CD14-positive monocyte (primary cell): ENCODE data around the gene TMEM196.

- CAGE, long polyA plus RNA = no peak
Observed at GRCh38 chr7:17085319-17085682, 203.5 kb upstream of the AGR3 start.

GRCh38 chr7:17320562-17321153 lies 22.2 kb downstream of the AHR start:
- CAGE, long polyA plus RNA = no peak

DNA sequence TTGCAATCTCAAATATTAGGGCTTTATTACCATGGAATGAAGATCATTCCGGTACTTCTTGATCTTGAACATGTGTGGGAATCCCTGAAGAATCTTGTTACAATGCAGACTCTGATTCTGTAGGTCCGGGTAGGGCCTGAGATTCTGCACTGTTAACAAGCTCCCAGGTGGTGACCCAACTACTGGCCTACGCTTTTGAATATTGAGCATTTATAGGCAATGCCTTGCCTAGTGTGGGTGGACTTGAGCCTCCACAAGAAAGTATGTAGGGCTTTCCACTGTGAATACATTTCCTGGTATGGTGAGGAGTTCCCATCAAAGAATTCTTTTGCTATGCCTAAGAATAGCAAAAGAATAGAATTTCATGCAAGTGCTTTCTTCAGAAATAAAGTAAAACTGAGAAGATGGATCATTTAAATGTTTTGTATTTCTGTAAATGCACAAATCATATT lies 71.2 kb downstream of the AHR start:
- CAGE, long polyA plus RNA = no peak

- CAGE, long polyA plus RNA = no peak
Observed at GRCh38 chr7:17941201-17941690, 952 bp upstream of the SNX13 start.

DNA sequence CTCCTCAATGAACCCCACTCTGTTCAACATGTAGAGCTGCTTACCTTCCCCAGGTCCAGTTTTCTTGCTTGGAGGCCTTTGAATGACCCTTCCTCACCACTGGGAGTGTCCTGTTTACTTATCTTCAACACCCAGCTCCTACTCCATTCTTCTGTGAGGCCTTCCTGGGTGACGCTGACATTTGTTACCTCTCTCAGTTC lies 149.7 kb upstream of the PRPS1L1 start:
- CAGE, long polyA plus RNA = no peak

GRCh38 chr7:19772270-19772784 lies 1.1 kb downstream of the TMEM196 start:
- CAGE, long polyA plus RNA = no peak

- CAGE, long polyA plus RNA = no peak
Observed at GRCh38 chr7:19772785-19774060, at the start of gene TMEM196. TMEM196 (minus strand) TSS chr7:19773617.

GRCh38 chr7:20129842-20130500 lies 87.2 kb downstream of the MACC1 start:
- CAGE, long polyA plus RNA = no peak

- CAGE, long polyA plus RNA = no peak
Observed at GRCh38 chr7:20344333-20345113, 13.8 kb downstream of the ITGB8 start.

- CAGE, long polyA plus RNA = no peak
Observed at GRCh38 chr7:21604809-21605422, 62.1 kb downstream of the DNAH11 start.

- CAGE, long polyA plus RNA = no peak
Observed at GRCh38 chr7:22090263-22090770, 144.6 kb upstream of the CDCA7L start.

GRCh38 chr7:22120500-22121670 lies 175.2 kb upstream of the CDCA7L start:
- CAGE, long polyA plus RNA = no peak

- CAGE, long polyA plus RNA = no peak
Observed at GRCh38 chr7:22124996-22125817, 179.5 kb upstream of the CDCA7L start.

- CAGE, long polyA plus RNA = no peak
Observed at GRCh38 chr7:22146908-22147661, 201.4 kb upstream of the CDCA7L start.

DNA sequence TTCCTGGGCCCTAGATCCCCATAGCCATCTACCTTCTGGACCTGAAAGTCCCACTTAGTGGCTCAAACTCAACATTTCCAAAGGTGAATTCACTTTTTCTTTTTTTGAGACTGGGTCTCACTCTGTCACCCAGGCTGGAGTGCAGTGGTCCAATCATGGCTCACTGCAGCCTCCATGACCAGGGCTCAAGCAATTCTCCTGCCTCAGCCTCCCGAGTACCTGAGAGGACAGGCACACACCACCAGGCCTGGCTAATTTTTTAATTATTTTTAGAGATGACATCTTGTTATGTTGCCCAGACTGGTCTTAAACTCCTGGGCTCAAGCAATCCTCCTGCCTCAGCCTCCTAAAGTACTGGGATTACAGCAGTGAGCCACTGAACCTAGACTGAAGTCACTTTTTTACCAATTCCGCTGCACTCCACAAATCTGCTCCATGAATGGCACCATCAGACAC lies 82.7 kb downstream of the RAPGEF5 start:
- CAGE, long polyA plus RNA = no peak

- CAGE, long polyA plus RNA = no peak
Observed at GRCh38 chr7:22583123-22583615, 83.2 kb upstream of the STEAP1B start.

DNA sequence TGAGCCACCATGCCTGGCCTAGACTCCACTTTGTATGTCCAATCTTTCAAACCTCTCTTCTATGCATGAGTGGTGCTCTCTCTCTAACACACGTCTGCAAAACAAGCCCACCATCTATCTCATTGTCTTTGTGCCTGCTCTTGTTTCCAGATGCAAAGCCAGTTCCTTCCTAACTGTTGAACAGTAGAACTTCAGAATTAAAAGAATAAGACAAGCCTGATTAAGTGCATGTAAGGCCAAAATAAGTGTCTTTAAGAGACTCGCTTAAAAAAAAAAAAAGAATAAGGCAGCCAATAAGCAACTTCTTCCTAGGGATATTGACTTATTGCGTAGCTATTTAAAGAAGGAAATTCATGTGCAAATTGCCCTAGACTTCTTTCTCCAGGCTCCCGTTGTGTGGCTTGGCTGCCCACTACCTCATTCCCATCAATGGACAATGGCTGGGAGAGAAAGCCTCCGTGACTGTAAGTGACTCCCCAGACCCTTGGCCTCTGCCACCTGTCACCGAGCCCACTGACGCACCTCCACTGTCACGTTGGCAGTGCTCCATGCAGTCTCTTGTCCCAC lies 89.4 kb upstream of the STEAP1B start:
- CAGE, long polyA plus RNA = no peak

- CAGE, long polyA plus RNA = no peak
Observed at GRCh38 chr7:22667430-22668296, 59.3 kb upstream of the IL6 start.

DNA sequence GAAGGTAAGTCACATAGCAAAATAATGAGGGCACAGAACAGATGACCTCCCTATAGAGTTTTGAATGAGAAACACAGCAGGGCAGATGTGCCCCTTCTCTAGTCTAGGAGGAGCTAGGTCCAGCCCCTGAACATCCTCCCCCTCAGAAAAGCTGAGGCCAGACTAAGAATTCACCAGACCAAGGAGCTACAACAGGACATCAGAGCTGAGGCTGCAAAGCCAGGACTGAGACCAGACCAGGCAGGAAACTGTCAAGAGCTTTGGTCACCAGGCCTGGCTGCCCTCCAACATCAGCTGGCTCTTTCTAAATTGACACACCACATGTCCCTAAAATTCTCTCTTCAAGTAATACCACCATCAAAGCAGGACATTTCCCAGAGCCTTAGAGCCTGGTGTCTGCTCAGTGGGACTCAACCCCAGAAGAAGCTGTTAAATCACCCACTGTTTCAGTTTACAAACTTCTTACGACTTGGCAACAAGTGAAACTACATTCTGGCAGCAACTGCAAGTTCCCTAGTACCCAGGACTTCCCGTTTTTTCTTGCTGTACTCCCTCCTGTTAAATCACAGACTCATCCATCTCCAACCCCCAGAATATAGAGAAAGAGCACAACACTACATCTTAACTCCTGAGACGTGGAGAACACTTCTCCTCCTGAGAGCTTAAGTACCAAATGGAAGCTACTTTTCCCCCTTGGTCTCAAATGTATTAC lies 3.8 kb upstream of the IL6 start:
- CAGE, long polyA plus RNA = no peak

DNA sequence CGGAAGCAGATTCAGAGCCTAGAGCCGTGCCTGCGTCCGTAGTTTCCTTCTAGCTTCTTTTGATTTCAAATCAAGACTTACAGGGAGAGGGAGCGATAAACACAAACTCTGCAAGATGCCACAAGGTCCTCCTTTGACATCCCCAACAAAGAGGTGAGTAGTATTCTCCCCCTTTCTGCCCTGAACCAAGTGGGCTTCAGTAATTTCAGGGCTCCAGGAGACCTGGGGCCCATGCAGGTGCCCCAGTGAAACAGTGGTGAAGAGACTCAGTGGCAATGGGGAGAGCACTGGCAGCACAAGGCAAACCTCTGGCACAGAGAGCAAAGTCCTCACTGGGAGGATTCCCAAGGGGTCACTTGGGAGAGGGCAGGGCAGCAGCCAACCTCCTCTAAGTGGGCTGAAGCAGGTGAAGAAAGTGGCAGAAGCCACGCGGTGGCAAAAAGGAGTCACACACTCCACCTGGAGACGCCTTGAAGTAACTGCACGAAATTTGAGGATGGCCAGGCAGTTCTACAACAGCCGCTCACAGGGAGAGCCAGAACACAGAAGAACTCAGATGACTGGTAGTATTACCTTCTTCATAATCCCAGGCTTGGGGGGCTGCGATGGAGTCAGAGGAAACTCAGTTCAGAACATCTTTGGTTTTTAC lies 770 bp upstream of the IL6 start:
- CAGE, long polyA plus RNA = no peak